Metastatic Liver Carcinoma in the Adrenal Gland (tissue), 2 donors: ENCODE measurements around the gene MMP15.

- PRO-cap, 2 experiments = no peak in any of the 2 experiments
These were observed 2.4 kb upstream of the MT2A start for GRCh38 chr16:56605939-56606495.

- PRO-cap, 2 experiments = no peak in any of the 2 experiments
These were observed 2.7 kb downstream of the CETP start for GRCh38 chr16:56964201-56965082.

DNA sequence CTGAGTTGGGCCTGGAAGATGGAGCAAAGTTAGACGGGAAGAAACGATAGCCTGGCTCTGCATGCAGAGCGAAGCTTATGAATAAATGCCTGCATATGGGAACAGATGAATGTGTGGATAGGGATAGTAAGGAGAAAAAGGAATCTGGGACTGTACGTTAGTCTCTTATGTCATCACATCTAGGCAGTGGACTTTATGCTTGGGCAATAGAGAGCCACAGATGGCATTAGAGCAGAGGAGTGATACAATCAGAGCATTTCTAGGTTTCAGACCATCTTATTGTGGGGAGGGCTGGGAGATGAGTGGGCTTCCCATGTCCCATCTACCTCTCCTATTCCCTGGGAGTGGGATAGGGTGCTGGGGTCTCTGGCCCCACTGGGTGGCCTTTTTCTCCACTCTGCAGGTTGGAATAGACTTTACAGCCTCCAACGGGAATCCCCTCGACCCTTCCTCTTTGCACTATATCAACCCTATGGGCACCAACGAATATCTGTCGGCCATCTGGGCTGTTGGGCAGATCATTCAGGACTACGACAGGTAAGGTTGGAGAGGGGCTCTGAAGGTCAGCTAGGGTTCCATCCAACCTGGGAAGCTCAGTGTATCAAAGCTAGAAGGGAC, 33.2 kb downstream of the CPNE2 start:
- PRO-cap, 2 experiments = no peak in any of the 2 experiments

DNA sequence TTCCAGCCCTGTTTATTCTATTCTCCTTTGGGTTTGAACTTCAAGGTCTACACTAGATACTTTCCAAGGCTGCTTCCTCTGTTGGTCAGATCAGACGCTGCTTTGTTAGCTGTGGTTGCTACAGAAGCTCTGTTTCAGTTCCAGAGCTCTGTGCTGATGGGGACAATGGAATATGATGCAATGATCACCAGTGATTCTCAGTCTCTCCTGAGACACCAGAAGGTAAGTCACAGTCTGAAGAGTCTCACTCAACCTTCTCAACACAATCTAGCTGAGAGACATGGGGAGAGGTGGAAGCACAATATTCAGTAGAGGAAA, 33.7 kb downstream of the PSME3IP1 start:
- PRO-cap, 2 experiments = no peak in any of the 2 experiments

GRCh38 chr16:57204570-57205111, 18.5 kb downstream of the RSPRY1 start:
- PRO-cap, 2 experiments = no peak in any of the 2 experiments

DNA sequence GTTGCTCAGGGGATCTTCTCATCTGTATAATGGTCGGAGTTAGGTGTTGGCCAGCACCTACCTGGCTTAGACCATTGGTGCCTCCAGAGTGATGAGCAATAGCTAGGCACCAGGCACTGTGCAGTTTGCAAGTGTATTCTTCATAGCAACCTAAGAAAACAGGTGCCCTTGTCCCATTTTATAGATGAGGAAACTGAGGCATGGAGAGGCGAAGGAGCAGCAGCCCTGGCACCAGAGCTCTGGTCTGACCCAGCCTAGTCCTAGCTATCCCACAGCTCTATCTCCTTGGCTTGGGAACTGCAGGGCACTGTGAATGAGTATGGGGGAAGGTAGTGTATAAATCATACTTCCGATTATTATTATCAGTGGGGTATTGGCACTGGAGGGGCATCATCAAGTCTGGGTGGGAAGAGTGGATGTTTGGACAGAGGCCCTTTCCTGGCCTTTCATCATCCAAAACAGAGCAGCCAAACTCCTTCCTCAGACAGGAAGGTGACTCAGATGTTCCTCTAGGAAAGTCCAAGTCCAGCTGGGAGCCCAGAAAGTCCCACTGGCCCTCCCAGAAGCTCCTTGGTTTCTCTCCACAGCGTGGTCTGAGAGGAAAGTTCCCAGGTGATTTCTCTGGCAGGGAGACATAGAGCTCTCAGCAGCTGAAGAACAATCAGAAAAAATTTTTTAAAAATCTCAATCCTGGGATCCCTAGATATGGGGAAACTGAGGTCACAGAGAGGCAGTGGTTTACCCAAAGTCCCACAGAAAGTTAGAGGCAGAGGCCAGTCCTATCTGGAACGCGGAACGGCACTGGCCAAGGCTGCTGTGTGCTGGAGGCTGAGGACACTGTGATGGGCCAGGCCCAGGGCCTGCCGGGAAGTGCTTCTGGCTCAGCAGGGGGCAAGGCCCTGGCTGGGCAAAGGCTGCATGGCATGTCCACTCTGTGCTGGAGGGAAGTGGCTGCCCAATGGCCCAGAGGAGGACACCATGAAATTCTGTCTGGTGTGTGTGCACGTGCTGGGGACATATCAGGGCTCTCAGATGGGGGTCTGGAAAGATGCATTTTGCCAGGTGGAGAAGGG, 32.2 kb upstream of the PLLP start:
- PRO-cap, 2 experiments = no peak in any of the 2 experiments

GRCh38 chr16:57373308-57374045, 1.2 kb downstream of the CX3CL1 start:
- PRO-cap, 2 experiments = no peak in any of the 2 experiments

DNA sequence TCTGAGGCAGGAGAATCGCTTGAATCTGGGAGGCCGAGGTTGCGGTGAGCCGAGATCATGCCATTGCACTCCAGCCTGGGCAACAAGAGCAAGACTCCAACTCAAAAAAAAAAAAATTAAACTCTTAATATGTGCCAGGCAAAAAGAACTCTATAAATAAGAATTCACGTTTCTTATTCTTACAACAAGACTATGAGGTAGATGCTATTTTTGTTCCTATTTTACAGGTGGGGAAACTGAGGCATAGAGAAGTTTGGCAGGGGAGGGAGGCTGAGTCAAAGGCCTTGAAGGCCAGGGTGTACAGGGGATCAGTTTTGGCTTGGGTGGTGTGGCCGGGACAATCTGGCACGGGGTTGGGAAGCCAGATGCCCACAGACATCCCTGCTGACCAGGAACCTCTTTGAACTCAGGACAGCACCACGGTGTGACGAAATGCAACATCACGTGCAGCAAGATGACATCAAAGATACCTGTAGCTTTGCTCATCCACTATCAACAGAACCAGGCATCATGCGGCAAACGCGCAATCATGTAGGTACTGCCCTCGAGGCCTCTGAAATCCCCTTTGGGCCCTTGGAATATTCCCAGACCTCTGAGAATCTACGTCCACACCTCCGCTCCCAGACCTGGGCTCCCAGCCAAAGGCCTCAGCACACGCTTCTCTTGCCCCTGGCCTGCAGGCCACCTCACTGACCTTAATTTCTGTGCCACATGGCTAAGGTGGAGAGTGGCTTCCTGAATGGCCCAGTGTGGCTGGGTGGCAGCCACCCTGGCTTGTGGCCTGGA, 7.1 kb downstream of the CX3CL1 start:
- PRO-cap, 2 experiments = no peak in any of the 2 experiments

- PRO-cap, 2 experiments = no peak in any of the 2 experiments
These were observed 407 bp downstream of the COQ9 start for GRCh38 chr16:57447615-57448156.

GRCh38 chr16:57470491-57471281, 8.2 kb downstream of the POLR2C start:
- PRO-cap, 2 experiments = no peak in any of the 2 experiments

DNA sequence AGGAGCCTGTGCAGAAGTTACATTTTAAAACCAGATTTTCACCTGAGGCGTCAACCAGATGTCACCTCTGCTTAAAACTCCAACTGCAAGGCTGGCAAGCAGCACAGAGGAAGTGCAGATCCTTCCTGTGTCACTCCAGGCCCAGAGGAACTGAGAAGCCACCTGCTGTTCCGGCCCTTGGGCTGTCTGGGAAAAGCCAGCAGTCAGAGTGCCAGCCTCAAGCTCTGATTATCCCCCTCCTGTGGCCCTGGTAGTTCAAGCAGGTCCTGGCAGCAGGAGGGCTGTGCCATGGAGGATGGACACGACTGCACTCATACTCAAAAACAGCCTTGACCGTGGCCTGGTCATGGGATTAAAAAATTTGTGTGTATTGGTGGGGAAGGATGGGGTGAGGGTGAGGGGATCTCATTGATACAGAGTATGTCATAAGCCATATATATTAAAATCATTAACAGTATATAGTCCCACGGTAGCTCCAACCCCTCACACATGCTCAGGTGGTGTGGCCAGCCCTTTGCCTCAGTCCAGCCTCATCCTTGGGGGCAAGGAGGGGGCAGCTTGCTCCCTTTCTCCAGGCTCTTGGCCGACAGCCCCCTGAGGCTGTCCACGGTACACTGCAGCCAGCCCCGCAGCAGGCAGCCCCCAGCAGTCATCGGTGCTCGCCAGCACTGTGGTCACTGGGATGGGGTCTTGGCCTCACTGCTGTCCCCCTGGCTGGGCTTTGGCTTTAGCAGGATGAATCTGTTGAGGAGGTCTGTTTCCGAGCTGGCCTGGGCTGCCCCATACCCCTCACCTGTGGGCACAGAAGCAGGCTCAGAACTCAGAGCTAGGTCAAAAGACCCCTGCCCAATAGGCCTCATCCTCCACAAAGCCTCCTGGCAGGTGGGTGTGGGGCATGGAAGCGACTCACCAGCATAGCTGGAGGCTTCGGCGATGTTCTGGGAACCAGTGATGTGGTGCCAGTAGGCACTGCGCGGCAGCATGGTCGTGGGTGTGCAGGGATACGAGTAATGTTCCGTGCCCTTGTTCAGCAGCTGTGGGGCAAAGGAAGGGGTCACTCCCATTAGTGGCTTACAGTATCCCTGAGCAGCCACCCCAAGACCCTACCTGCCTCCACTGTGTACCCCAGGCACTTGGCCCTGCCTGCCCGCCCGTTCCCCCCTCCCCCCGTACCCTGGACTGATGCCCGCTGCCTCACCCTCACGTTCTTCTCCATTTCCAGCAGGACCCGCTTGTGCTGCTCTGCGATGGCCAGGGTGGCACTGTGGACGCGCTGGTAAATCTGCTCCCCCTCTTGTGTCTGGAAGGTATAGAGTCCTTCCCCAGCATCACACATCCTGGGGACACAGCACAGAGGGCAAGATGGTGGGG, 10.7 kb downstream of the POLR2C start:
- PRO-cap, 2 experiments = no peak in any of the 2 experiments

DNA sequence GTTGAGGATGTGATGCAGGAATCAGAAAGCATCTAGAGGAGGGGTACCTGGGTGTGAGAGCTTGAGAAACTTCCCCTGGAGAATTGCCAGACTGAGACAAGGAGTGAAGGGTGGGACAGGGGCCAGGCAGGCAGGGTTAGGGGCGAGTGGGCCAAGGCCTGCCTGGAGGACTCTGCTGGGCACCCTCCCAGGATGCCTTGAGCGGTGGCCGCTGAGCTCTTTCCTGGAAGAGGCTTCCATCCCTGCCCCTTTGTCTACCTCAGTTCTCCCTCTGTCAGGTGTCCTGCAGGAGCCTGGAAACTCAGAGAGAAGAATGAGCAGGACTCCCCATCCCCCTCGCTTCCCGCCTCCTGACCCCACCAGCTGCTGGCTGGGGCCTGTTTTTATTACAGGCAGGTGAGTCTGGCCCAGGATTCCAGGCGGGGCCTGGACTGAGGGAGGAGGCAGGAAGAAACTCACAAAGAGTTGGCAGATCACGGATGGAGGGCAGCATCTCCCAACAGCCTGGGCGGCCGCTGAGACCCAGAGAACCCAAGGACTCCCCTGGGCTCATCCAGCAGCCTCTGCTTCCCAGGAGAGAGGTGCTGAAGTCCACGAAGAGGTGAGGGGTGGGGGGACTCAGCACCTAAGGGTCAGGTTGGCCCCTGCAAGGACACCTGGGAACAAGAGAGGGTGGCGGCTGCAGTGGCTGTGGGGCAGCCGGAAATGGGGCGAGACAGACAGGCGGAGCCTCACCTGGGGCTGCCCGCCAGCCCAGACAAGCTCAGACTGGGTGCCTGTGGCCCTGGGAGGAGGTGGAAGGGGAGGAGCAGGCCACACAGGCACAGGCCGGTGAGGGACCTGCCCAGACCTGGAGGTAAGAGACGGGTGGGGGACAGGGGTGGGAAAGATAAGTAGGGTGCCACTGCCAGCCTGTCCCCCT, 8.9 kb upstream of the ADGRG1 start:
- PRO-cap, 2 experiments = no peak in any of the 2 experiments

GRCh38 chr16:57636981-57637359, 8.5 kb downstream of the ADGRG1 start:
- PRO-cap, 2 experiments = no peak in any of the 2 experiments

DNA sequence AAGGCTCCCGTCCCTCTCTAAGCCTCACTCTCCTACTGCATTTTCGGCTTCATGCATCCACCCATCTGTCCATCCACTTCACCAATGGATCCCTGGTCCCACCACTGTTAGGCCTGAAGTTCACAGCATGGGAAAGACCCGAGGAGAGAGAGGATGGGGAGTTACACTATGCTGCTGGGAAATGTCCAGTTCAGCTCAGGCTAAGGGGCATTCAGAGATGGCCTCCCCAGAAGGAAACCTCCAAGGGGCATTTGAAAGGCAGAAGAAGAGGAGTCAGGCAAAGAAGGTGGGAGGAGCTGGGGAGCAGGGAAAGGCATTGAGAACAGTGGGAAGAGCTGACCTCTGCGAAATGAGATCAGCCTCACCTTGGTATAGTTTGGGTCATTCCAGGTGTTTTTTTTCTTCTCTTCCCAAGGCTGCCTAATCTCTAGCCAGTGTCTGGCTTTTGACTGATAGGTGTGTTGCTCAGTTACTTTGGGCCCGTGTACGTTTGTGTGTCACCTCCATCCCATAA, 11.7 kb upstream of the DRC7 start:
- PRO-cap, 2 experiments = no peak in any of the 2 experiments

DNA sequence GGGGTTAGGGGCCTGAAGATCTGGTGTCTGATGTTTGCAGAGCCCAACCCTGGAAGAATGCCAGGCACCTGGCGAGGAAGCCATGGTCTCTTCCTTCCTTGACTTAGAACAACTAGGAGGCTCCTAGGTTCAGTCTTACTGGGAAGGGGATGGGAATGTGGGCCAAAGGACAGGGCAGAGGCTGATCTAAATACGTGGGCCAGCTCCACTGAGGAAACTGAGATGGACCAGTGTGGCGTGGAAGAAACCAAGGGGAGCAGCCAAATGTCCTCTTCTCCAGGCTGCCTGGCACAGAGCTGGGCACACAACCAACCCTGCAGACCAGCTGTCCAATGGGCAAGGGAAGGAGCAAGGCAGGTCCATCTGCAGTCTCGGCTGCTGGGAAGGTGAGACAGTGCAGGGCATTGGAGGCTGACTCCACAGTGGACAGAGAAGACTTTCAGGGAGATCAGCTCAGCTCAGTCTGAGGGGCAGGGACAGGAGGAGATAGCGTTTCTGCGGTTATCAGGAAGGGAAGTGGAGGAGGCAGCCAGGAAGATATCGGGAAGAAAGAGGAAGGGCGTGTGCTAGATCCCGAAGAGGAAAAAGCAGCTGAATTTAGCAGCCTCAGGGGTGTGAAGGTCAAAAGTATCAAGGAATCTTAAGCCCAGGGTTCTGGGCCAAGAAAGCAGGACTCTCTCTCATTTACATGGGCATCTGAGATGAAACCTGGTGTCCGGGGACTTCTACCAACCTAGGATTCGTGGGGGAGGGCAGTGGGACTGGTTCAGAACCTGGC, 2.0 kb downstream of the KIFC3 start:
- PRO-cap, 2 experiments = peak in 2 of 2 experiments; most common plus-strand start position 332 of the sequence (in 2); most common minus-strand start position 110 of the sequence (in 1)

DNA sequence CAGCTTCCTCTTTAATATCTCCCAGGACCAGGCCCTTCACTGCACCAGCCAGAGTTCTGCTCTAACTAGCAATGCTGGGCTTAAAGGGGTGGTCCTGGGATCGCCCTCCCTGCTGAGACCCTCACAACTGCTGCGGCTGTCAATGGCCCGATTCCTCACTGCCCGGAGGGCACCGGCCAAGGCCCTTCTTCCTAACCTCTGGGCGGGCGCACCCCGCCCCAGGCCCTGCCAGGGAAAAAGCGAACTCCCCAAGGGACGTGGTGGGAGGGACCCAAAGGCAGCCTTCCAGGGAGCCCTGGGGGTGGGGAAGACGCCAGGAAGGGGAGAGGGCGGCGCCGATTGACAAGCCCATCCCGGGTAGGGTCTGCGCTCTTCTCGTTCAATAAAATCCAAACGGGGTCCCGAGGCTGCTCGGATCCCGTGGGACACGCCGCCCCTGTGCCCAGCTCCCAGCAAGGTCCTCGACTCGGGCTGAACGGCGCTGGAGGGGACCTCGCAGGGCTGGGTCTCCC, 521 bp downstream of the KIFC3 start:
- PRO-cap, 2 experiments = peak in 1 of 2 experiments; most common plus-strand start position 310 of the sequence (in 1); most common minus-strand start position 220 of the sequence (in 1)

- PRO-cap, 2 experiments = no peak in any of the 2 experiments
These were observed 7.4 kb upstream of the KIFC3 start for GRCh38 chr16:57809636-57810135.

- PRO-cap, 2 experiments = peak in 2 of 2 experiments; most common plus-strand start chr16:58025754 (in 2); most common minus-strand start chr16:58025447 (in 1)
These were observed at the start of gene MMP15 for GRCh38 chr16:58025345-58025882. Gene MMP15 (plus strand): TSS chr16:58025754.

- PRO-cap, 2 experiments = no peak in any of the 2 experiments
These were observed 22.0 kb downstream of the MMP15 start for GRCh38 chr16:58047538-58048044.

DNA sequence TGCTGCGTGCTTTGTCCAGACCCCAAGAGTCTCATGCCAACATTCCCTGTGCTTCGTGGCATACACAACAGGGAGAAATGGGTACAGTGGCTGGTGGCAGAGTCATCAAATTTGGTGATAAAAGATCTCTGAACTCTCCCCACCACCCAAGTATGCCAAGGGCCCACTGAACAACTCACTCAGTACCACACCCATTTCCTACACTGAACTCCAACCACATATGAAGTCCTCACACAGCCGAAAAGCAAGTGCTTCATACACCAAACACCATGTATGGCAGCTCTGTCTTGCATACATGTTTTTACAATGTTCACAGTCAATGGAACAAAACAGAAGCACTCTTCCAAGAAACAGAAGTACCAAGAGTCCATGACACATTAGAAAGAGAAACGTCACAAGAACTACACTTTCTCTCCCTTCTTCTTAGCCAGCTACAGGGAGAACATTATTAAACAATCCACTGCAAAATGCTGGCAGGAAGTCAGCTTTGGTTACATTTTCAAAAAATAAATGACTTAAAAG, 21.0 kb downstream of the CSNK2A2 start:
- PRO-cap, 2 experiments = no peak in any of the 2 experiments